Duodenum (tissue), 1 donor: ENCODE measurements around the genes IL17C, PABPN1L and ACSF3.

- PRO-cap, result no peak
Observed at GRCh38 chr16:88223904-88224503, 158.8 kb upstream of the ZNF469 start.

DNA sequence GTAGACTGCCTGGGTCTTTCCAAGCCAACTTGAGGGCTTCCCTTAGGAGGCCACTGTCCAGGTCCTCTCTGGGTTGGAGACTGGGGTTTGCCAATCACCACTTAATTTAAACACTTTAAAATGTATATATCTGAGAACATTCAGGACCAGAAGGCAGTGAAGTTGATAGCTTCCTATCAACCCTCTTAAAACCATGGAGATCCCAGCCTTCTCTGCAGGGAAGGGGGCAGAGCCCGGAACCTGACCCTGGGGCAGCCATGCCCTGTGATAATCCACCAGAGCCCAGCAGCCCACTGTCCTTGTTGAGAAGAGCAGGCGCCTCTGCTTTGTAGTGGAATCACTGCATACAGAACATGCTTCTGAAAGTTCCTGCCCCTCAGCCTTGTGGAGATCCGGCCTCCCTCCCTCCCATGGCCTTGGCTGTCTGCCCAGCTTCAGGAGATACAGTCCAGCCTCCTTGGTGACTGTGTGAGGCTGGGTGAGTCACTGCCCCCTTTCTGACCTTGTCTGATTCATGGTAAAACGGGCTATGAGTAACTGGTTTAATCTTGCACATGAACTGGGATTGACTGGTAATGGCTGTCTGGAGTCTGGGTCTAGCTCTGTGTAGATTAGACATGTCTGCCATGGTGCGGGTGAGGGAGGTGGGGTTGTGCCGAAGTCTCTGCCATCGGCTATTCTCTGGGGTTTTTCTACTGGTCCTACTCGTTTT lies 144.1 kb upstream of the ZNF469 start:
- PRO-cap, result no peak

DNA sequence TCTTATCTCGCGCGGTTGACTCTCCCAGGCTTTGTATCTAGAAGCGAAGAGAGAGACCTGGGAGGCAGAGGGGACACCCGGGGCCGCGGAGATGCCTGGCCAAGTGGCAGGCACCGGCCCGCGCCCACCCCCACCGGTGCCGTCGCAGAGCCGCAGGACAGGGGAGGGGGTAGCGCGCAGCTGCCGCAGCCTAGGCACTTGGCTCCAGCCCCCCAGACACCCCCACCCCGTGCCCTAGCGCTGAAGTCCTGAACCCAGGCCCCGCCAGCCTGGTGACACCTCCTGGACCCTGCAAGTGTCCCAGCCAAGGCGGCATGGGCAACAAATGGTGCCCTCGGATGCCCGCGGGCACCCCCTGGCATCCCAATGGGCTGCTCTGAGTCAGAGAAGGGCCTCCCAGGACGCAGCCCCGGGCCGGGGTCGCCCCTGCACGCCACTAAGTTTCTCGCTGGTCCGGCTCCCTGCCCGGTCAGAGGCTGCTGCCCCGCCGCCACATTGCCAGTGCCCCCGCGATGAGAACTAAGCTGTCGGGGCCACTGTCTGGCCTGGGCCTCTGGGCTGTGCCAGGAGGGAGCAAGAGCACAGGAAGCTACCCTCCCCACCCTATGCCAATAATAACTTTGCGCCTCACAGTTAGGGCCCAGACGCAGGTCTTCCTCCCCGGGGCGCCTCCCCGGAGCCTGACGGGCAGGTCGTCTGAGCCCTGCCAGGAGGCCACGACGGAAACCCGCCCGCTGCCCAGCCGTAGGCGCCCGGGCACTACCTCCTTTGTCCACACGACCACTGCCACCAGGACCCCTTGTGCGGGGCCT lies 1.2 kb downstream of the ZFPM1 start:
- PRO-cap, result no peak

- PRO-cap, result no peak
Observed at GRCh38 chr16:88579675-88579943, 9.4 kb downstream of the ZC3H18 start.

DNA sequence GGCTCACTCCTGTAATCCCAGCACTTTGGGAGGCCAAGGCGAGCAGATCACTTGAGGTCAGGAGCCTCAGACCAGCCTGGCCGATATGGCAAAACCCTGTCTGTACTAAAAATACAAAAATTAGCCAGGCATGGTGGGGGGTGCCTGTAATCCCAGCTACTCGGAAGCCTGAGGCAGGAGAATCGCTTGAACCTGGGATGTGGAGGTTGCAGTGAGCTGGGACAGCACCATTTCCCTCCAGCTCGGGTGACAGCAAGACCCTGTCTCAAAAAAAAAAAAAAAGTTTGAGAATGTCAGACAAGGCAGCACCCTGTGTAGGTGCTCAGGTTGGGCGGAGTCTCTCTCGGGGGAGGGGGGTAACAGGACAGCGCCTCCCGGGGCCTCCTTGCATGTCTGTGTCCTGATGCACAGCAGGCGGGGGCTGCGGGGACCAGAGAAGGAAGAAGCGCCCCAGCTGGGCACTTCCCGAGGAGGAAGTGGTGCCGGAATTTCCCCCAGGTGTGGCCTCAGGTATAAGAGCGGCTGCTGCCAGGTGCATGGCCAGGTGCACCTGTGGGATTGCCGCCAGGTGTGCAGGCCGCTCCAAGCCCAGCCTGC lies at the start of gene IL17C:
Gene IL17C, plus strand, starts transcription at position 543 of the 597 bp plus-strand sequence.
- PRO-cap, result no peak

GRCh38 chr16:88687775-88688731 lies 1.7 kb upstream of the SNAI3 start:
- PRO-cap, result no peak

DNA sequence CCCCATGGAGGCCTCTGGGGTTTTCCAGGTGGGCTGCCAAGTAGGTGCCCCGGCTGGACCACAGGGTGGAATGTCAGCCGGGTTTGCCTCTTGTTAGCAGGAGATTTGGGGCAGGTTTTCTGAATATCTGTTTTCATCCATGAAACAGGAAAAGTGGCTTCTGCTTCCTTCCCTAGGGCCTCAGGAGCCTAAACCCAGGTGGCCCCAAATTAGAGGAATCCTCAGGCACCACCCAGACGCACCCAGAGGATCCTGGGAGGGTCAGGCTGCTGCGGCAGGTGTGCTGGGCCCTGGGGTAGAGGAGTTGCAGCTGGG lies 6.8 kb upstream of the SNAI3 start:
- PRO-cap, result no peak

- PRO-cap, result no peak
Observed at GRCh38 chr16:88702921-88703427, 3.2 kb downstream of the RNF166 start.

DNA sequence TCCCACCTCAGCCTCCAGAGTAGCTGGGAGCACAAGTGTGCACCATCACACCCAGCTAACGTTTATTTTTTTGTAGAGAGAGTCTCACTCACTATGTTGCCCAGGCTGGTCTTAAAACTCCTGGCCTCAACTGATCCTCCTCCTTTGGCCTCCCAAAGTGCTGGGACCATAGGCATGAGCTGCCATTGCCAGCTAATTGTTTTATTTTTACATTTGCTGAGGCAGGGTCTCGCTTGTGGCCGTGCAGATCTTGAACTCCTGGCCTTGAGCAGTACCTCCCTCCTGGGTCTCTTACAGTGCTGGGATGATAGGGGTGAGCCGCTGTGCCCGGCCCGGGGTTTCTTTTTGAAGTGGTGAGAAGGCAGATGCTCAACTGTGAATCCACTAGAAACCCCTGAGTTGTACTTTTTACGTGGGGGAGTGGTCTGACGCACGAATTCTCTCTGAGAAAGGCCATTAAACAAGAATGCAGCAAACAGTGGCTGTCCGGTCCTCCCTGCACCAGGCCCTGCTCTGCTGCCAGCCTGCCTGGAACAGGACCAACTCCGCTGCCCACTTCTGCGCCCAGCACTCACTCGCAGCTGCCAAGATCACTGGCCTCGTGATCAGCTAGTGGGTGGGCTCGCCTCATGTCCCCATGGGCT lies 12.6 kb downstream of the CTU2 start:
- PRO-cap, result no peak

DNA sequence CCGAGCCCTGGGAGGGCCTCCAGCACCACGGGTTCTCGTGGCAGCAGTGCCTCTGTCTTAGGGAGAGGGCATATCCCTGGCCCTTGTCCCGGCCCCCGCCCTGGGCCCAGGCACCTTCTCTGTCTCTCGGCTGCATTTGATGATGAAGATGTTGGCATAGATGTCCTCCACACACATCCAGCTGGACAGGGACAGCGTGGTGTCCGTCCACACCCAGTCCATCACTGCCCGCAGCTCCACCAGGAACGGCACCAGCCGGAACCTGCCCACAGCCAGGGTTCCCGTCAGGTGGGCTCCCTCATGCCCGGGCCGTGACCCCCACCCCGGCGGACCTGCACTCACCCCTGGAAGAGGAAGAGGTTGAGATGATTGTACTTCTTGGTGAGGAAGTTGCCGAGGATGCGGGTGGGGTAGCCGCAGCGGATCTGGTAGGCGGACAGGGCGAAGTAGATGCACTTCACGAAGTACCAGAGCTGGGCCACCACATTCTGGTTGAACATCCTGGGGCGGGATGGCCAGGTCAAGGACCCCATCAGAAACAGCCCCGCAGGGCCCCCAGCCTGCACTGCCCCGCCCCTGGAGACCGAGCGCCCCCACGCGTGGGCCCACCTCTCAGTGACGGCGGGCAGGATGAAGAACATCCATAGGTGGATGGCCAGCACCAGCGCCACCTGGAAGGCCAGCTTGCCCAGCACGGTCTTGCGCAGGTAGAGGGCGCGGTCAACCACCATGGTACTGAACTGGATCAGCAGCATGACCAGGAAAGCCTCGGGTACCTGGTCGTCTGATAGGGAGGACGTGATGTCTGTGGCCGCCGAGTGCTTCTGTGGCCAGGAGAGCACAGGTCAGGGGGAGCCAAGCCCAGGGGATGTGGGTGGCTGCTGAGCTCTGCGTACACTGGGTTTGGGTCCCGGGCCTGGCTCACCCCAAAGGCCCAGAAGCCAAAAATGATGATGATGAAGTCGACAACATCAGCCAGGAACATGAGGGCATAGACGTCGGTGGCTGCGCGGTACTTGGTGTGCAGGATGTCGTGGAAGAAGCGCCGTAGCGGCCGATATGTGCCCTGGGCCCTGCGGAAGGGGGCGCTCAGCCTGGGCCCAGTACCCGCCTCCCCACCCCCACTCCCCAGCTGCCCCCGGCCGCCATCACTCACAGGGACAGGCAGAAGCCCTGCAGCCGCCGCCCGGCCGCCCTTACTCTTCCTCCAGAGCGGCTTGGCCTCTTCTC lies 13.6 kb downstream of the CTU2 start:
- PRO-cap, result no peak

- PRO-cap, result no peak
Observed at GRCh38 chr16:88727793-88728562, 21.7 kb downstream of the CTU2 start.

GRCh38 chr16:88785504-88786009 lies 537 bp upstream of the PIEZO1 start:
- PRO-cap, result no peak

GRCh38 chr16:88866519-88866995 lies at the start of gene PABPN1L:
Gene PABPN1L, minus strand, starts transcription at chr16:88866660.
- PRO-cap, result no peak

GRCh38 chr16:89052848-89053283 lies 40.8 kb upstream of the ACSF3 start:
- PRO-cap, result bidirectional peak, plus-strand start at chr16:89053110, minus-strand start at chr16:89052949

DNA sequence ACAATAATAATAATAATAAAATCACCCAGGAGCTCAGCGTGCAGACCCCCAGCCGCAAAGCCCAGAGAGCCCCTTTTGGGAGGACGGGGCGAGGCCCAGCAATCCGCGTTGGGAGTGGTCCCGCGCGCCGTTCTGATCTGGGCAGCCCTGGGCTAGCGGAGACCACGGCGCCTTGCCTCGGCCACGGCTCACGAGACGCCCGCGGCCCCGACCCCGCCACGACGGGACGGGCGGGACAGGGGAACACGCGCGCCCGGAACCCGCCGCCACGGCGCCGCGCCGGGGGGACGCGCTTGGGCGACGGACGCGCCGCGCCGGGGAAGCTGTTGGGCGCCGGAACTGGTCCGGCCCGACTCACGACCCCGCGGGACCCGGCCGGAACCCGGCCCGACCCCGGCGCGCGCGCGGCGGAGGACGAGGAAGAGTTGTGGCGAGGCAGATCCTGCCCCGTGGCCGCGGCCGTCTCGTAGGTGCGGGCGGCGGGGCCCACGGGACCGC lies at the start of gene ACSF3:
Gene ACSF3, plus strand, starts transcription at position 326 of the 498 bp plus-strand sequence.
- PRO-cap, result bidirectional peak, plus-strand start at position 357 of the sequence, minus-strand start at position 278 of the sequence

- PRO-cap, result no peak
Observed at GRCh38 chr16:89100867-89101559, 7.4 kb downstream of the ACSF3 start.

DNA sequence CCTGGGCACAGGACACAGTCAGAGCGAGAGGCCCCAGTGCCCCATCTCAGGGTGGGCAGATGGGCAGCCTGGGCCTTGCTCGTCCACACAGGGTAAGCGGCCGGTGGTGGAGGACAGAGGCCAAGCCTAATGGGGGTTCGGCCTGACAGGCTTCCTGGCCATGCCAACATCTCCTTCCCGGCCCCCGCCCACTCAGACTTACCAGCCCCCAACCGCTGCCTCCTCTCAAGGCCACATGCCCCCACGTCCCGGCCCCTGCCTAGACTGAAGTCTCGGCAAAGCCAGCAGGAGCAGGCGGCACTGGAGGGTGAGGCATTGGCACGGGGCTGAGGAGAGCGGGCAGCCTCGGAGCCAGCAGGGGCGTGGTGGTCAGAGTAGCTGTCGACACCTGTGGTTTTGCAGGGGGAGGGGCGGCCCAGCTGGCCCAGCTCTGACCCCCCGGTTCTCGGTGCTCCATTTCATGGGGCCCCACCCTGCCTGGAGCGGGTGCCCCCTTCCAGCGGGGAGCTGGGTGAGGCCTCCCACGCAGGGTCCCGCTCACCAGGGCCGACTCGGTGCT lies 4.5 kb downstream of the CDH15 start:
- PRO-cap, result no peak

GRCh38 chr16:89385495-89385901 lies 104.9 kb downstream of the ANKRD11 start:
- PRO-cap, result no peak

DNA sequence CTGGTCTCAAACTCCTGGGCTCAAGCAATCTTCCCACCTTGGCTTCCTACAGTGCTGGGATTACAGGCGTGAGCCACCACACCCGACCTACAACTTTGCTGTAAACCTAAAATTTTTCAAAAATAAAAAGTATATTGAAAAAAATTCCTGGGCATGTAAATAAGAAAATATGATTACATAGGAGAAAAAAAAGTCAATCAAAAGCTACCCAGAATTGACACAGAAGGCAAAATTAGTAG lies 101.2 kb downstream of the ANKRD11 start:
- PRO-cap, result no peak

GRCh38 chr16:89398851-89399375 lies 91.4 kb downstream of the ANKRD11 start:
- PRO-cap, result no peak